Subcutaneous preadipocyte (primary cell): ENCODE data around the genes SMTNL2, VMO1, NLRP1, SLC13A5 and ALOX12.

- CAGE, long polyA plus RNA = no peak
These were observed at the start of gene SMTNL2 for GRCh38 chr17:4584306-4585086. SMTNL2 (plus strand) TSS chr17:4584529.

GRCh38 chr17:4786188-4787003 is at the start of gene VMO1:
VMO1 (minus strand) TSS chr17:4786364.
- CAGE, long polyA plus RNA = no peak

- CAGE, long polyA plus RNA = no peak
These were observed 4.9 kb downstream of the MINK1 start for GRCh38 chr17:4837766-4838797.

DNA sequence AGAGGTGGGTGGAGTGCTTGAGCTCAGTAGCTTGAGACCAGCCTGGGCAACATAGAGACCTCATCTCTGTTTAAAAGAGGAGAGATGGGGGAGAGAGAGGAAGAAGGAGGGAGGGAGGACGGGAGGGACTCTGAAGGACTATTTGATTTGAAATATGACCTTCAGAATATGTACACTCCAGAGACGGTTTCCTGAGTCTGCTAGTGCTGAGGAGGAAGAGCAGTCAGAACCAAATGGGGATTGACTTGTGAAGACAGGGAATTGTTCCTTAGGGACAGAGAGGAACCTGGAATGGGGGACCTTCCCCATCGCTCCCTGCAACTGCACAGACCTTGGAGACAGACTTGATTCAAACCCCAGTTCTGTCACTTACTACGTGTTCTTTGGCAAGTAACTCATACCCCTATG is 14.8 kb downstream of the MINK1 start:
- CAGE, long polyA plus RNA = no peak

- CAGE, long polyA plus RNA = no peak
These were observed 11.7 kb upstream of the GP1BA start for GRCh38 chr17:4920312-4920816.

- CAGE, long polyA plus RNA = no peak
These were observed 6.9 kb downstream of the NUP88 start for GRCh38 chr17:5412398-5413185.

DNA sequence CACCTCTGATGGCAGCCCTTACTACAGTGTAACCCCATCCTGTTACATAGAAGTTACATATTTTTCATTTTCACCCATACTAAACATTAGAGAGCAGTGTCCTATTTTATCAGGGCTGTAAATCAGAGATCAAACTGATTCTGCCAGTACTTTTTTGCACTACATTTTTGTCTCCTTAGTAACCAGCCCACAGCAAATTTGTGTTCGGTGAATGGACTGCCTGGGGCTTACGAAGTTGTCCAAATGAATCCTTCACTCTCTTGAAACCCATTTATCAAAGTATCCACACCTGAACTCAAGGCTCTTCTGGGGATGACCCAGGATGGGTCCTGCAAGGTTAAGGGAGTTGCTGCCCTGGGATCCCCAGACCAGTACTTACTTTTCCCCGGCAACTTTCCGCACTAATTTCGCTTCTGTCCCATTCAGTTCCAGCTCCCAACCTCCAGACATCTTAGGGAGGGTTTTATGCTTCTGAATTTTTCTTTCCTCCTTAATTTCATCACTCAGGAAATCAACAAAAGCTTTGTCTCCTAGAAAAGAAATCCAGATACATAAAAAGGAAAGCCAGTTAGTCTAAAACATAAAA is 1.1 kb downstream of the C1QBP start:
- CAGE, long polyA plus RNA = no peak

- CAGE, long polyA plus RNA = no peak
These were observed at the start of gene NLRP1 for GRCh38 chr17:5584210-5584996. NLRP1 (minus strand) TSS chr17:5584509.

GRCh38 chr17:6069864-6070288 is 303 bp upstream of the WSCD1 start:
- CAGE, long polyA plus RNA = no peak

GRCh38 chr17:6089842-6090690 is 19.9 kb downstream of the WSCD1 start:
- CAGE, long polyA plus RNA = no peak

GRCh38 chr17:6104805-6105495 is 34.8 kb downstream of the WSCD1 start:
- CAGE, long polyA plus RNA = no peak

DNA sequence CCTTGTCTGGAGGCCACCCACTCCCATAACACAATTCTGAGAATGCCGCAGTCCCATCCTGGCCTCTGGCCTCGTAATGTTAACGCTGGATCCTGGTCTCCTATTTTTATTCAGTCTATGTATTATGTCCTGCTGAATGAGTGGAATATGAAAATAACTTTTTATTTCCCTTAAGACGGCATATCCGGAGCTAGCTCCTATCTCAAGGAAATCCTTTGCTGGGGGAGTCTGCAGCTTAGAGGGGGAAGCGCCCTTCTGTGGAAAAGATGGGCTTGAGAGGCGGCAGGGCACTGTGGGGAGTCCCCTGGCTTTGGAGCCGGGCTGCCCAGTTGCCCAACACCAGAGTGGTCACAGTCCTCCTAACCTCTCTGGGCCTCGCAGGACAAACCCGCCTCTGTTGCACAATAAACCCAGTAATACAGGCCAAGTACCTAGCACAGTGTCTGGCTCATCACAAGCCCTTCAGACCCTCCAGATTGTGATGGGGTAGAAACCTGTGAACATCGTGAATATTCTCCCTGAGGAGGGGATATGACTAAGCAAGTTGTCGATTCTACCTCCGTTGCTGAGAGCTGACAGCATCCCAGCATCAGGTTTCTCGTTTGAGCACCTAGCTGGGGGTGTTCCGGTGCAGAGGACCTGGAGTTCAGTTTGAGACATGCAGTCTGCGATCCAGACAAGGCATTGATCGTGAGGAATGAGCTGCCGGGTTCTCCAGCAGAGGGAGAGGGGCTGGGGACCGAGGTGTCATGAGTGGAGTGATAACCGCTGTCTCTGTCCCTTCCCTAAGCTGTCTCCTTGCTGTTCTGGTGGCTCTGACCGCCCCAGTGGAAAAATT is 161.7 kb downstream of the WSCD1 start:
- CAGE, long polyA plus RNA = no peak

- CAGE, long polyA plus RNA = no peak
These were observed 28.5 kb downstream of the AIPL1 start for GRCh38 chr17:6406405-6406858.

DNA sequence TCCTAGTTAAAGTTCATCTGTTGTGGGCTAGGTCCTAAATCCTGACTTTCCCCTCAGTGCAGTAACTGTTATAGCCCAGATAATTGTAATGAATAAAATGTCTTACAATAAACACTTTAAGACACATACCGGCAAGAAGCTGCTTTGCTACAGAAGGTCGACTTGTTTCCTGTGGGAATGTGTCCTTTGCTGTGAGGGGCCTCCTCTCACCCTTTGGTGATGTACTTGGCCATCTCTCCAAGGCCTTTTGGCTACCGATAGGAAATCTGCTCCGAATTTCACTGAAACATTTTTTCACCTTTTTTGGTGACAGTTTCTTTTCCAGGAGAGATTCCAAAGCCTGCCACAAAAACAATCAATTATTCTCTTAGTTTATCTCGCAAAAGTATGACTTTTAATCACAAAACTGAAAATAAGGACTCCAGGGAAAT is 19.8 kb downstream of the KIAA0753 start:
- CAGE, long polyA plus RNA = no peak

GRCh38 chr17:6642813-6643338 is 2.0 kb downstream of the TXNDC17 start:
- CAGE, long polyA plus RNA = no peak

- CAGE, long polyA plus RNA = no peak
These were observed 25.9 kb downstream of the SLC13A5 start for GRCh38 chr17:6687325-6687679.

DNA sequence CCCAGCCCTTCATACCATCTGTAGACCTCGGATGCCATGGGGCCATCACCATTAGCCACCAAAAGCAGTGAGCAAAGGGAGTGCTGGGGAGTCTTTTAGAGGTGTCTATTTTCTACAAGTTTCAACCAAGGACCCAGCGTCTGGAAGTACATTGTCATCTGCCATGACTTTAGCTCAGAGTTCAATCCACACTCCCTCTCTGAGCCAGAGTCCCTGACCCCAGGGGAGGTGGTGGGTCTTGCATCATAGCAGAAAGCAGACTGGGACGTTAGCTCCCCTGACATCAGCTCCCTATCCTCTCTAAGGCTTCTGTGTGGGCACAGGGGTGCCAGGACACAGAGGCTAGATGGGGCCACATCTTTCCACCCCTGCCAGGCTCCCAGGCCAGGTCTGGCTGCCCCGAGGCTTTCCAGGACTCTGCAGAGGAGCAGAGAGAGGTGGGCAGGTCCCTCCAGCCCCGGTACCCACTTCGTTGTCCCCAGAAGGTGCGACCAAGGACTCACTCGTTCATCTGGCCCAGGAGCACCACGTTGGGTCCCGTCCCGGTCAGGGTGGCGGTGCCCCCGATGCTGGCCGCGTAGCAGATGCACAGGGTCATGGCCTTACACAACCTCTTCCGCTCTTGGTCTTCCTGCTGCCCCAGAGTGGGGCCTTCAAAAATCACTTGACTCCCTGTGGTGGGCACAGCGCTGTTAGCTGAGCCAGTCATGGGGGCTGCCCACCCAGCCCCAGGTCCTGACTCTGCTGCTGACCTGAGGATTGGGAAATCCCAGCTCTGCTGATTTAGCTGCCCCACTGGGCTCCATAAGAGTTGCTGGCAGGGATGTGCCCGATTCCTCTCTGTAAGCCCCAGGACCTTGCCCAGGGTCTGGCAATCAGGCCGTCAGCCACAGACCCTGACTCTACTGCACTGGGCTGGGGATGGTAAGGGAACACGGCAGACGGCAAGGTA is 10.4 kb downstream of the SLC13A5 start:
- CAGE, long polyA plus RNA = no peak

GRCh38 chr17:6712930-6714212 is at the start of gene SLC13A5:
SLC13A5 (minus strand) TSS chr17:6713369.
- CAGE, long polyA plus RNA = no peak

DNA sequence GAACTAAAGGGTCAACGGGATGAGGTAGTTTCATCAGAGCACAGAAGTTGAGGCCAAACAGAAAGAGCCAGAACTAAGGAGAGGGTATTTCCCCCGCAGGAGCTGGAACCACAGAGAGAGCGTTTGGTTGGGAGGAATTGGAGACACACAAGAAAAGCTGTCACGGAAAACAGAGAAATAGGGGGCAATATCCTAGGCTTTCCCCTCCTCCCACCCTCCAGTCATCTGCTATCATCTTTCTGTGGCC is 47.1 kb upstream of the ALOX12 start:
- CAGE, long polyA plus RNA = no peak

- CAGE, long polyA plus RNA = no peak
These were observed at the start of gene ALOX12 for GRCh38 chr17:6995273-6996461. ALOX12 (plus strand) TSS chr17:6996049.